ENCODE results near the gene ARL16.

- RRBS: 2% methylated on average over 67 of the region's 104 CpGs
Measured at GRCh38 chr17:81386850-81387731, 8.2 kb upstream of the BAHCC1 start.

GRCh38 chr17:81388886-81389525, 6.3 kb upstream of the BAHCC1 start:
- RRBS: 32% methylated on average over 3 of the region's 17 CpGs

GRCh38 chr17:81461602-81462247, 50.9 kb downstream of the ACTG1 start:
- RRBS: 64% methylated on average over 7 of the region's 36 CpGs

- RRBS: no CpG with 5 or more reads among the region's 14 CpGs
Measured at GRCh38 chr17:81508970-81509965, 3.3 kb downstream of the ACTG1 start.

DNA sequence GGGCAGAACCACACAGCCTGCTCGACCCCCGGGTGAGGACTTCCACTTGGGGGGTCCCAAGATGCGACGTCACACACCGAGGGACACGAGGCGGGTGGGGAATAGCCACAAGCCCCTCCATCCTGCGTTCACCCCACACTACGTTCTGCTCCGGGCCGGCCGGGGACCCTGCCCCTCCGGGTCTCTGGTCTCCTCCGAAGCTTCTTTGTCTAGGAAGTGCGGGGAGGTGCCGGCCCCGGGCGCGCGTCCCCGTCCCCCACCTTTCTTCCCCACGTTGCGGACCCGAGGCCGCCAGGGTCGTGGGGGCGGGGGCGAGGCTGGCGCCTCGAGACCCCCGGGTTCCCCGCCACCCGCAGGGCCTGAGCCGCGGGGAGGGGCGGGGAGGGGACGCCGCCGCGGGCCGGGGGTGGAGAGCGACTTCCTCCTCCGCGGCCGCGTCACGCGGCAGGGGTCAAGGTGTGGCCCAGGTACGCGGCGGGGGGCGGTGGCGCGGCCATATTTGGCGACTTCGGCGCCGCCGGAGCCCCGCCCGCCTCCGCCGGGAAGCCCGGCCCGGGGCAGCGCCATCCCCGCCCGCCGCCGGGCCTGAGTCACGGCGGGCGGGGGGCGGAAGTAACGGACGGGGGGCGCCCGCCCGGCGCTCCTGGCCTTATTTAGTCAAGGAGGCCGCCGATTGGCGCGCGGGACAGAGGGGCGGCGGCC, 1.8 kb upstream of the ACTG1 start:
- RRBS: 1% methylated on average over 55 of the region's 87 CpGs

GRCh38 chr17:81519254-81520033, 6.8 kb upstream of the ACTG1 start:
- RRBS: 1% methylated on average over 38 of the region's 64 CpGs

DNA sequence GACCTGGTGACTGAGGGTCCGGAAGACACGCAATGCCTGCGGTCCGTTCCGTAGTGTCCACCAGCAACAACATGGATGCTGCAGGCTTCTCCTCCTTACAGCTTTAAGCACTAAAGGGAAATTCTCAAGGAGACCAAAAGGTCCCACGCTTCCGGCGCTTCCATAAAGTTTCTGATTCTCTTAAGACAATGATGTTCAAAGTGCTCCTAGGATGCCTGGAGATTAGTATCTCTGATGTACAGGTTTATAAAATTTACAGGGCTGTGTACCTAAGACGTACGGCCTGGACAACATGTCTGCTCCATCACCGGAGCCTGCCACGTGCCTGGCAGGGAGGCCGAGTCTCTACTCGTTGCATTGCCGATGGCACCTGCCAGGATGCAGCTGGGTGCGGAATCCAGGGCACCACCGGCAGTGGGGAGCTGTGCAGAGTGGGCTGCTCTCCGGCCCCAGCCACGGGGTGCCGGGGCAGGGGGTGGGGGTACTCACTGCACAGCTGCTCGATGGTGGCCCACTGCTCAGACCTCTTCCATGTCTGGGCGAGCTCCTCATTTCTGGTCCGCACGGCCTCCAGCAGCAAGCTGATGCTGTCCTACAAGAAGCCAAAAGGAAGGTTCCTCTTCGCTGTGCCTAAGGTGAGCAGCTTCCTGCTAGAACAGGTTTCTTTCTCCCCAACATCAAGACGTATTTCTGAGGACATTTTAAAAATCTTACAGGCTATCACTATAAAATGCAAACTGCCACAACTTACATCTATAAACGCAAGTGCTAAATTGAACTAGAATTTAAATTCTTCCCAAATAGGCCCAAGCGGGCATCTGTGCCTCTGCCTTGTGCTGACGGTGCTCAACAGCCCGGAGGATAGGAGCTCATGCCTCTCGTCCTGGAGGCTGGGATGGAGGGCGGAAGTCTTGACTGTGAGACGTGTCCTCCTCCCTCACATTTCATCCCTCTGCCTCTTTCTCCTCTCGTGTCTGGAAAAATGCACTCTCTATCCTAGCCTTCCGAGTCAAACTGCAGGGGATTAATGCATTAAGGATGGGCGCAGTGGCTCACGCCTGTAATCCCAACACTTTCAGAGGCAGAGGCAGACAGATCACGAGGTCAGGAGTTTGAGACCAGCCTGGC, 13.2 kb upstream of the FAAP100 start:
- RRBS: 94% methylated on average over 12 of the region's 38 CpGs

GRCh38 chr17:81576593-81577114, 24.5 kb upstream of the FAAP100 start:
- RRBS: no CpG with 5 or more reads among the region's 11 CpGs

GRCh38 chr17:81613086-81613726, 23.7 kb downstream of the NPLOC4 start:
- RRBS: no CpG with 5 or more reads among the region's 9 CpGs

GRCh38 chr17:81682558-81683025, 1.0 kb downstream of the ARL16 start:
- RRBS: 60% methylated on average over 2 of the region's 13 CpGs

DNA sequence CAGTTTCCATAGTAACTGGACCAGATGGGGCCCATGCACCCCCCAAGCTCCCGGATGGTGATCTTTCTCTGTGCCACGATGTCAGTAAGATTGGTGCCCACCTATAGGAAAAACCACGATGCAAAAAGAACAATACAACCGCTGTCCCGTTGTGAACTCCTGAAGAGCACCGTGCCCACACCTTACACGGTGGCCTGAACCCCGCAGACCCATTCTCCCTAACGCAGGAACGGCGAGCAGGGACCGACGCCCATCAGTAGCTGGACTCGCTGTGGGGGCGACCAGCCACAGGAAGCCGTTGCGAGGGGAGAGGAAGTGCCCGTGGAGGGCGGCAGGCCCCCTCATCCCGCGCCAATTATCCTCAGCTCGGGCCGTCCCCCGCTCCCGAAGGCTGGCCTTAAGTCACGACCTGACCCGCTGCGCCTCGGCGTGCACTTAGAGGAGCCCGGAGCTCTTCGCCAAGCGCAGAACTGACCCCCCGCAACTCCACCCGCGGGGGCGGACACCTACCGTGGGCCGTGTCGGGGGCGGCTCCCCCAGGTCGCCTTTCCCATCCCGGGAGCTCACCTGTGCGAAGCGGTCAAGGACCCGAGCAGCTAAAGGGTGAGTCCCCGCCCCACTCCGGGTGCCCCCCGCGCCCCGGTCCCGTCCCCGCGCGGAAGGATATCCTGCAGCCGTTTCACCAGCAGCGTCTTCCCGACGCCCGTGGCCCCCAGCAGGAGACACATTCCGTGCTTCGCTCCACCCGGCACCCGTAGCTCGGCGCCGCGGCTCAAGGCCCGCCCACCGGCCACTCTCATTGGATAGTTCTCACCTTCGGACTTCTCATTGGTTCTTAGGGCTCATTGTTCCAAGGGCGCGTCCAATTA, at the start of gene ARL16:
ARL16 (minus strand) TSS at position 772 of the 869 bp plus-strand sequence.
- RRBS: 1% methylated on average over 28 of the region's 73 CpGs

DNA sequence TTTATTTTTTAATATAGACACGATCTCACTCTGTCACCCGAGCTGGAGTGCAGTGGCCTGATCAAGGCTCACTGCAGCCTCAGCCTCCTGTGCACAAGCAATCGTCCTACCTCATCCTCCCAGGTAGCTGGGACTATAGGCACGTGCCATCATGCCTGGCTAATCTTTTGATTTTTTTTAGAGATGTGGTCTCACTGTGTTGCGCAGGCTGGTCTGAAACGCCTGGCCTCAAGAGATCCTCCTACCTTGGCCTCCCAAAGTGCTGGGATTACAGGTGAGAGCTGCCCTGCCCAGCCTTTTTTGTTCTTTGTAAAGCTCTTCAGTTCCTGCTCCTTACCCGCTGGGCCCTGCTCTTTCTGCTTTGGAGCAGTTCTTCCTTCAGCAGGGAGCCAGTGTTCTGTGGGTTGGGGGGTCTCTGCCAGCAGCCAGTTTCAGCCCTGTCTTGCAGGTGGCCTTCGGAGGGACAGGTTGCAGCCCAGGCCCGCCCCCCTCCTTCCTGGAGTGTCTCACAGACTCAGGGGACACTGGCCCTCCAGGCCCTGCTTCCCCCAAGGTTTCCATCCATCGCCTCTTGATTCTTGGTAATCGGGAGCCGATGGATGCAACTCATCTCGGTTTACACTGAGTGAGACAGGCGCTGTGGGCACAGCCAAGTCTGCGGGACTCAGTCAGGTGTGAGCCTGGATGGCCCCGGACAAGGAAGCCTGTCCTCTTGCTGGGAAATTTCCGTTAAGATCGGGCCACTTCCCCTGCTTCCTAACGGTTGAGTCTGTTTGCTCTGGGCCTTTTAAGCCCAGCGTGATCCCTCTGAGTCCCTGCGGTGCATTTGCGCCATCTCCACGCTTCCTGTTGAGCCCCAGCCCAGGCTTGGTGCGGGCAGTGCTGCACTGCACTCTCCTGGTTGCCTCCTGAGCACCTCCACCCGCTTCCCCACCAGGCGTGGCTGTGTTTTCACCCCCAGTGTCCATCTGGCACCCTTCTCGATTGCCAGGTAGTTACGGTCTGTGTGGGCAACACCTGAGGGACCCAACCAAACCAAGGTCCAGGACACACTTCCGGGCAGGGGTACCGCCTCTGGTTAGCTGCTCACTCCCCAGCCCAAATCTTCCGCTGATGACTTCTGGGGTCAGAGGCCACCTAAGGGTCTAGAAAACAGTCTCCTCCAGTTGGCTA, 1.8 kb upstream of the SLC25A10 start:
- RRBS: no CpG with 5 or more reads among the region's 31 CpGs

DNA sequence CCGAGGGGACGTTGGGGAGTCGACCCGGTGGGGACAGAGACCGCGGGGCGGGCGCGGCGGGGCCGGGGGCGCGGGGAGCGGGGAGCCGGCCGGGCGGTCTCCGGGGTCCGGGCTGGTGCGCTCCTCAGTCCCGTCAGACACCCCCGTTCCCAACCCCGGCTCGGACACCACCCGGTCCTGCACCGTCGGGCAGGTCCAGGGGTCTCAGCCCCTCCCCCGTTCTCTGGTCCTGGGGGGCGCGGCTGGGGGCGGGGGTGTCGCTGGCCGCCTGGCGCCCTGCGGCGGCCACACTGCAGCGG, 270 bp downstream of the GCGR start:
- RRBS: 37% methylated on average over 16 of the region's 37 CpGs

DNA sequence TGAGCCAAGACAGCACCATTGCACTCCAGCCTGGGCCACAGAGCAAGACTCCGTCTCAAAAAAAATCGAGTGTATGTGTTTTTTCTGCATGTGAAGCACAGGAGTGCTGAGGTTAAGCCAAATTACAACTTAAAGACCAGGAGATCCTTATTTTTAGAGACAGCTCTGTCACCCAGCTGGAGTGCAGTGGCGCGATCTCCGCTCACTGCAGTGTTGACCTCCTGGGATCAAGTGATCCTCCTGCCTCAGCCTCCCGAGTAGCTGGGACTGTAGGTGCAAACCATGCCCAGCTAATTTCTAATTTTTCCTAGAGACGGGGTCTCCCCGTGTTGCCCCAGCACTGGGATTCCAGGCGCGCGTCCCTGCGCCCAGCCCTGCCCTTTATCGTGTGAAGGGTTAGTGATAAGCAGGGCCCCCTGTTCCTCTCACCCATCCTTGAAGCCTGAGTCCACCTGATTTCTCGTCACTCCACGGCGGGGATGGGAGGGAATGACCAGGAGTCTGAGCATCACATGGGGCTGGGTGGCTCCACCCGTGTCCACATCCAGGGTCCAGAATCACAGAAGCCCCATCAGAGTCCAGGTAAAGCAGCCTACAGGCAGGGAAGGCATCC, 7.6 kb upstream of the PPP1R27 start:
- RRBS: no CpG with 5 or more reads among the region's 17 CpGs

- RRBS: 4% methylated on average over 7 of the region's 29 CpGs
Measured at GRCh38 chr17:81866899-81867920, 3.9 kb downstream of the ARHGDIA start.

DNA sequence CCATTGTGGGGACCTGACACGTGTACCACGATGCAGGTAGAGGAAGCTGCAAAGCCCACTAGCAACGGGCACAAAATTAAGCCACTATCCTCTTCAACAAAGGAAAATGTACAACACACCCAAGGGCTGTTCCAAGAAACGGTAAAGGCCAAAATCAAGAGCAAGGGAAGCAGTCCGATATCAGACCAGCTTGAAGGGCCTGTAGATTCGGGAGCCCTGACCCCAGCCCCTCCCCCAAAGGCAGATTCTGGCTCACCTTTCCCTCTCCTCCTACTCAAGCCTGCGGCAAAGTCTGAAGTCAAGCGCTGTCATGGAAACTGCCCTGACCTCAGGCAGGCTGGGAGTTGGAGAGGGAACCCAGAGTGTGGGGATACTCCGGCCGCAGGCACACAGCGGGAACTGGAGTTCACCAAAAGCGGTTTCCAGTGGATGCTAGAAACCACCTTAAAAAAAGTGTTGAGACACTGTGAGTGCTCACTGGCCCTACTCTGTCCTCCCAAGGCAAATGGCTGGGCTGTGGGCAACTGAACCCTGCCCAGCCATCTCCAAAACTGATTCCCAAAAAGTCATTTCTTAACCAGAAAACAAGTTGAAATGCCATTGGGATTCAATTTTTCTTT, 1.7 kb downstream of the ALYREF start:
- RRBS: no CpG with 5 or more reads among the region's 12 CpGs

DNA sequence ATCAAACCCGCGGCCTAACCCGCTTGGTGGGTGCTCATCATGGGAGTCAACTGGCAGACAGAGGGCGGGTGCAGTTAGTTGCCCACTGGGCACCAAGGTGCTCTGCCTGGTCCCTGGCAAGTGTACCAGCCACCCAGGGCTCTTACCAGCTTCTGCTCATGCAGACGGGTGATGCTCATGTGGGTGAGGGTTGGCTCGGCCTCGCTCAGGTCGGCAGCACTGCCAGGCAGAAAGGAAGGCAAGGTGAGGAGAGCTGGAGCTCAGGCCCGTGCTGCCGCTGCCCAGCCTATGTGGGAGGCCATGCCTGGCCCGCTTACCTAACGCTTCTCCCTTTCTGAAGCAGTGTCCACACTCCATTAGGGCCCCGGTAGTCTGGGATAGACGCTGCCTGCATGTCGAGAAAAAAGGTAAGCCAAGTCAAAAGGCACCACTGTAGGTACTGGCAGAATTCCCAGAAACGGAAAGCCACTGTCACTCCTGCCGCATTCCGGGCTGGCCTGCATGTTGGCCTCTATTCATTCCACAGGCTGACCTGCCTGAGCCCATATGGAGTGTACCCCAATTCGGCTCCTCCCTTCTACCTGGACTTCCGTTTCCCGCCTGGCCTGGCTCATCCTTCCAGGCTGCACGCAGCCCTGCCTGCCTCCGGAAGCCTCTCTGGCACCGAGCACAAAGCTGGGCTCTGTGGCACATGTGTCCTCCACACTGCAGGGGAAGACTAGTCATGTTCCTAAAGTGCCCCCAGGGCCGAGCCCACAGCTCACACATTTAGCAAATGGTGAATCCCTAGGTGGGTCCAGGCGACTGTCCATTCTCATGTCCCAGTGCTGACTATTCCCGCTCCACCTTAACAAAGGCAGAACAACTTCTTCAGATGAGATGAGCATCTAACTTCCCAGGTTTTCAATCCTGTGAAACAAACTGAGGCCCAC, 2.4 kb downstream of the SIRT7 start:
- RRBS: 96% methylated on average over 8 of the region's 27 CpGs

DNA sequence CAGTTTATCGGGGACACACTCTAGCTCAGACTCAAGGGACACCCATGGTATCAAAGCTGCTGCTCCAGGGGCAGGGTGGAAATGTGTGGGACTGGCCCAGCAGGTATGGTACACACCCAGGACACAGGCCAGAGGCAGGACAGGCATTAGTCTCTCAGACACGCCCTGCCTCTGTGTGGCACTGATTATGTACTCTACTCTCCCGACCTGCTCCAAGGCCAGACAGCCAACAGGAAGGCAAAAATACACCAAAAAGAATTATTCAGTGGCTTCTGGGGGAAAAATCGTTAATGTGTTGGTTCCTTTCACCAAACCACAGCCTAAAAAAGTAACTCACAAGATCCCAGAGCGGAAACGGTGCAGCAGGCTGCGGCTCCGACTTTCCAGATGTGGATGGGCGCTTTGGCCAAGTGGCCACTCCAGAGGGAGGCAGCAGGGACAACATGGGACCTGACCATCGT, 914 bp upstream of the SIRT7 start:
- RRBS: no CpG with 5 or more reads among the region's 10 CpGs

GRCh38 chr17:82006421-82006972, 16.2 kb downstream of the CENPX start:
- RRBS: 87% methylated on average over 4 of the region's 16 CpGs

DNA sequence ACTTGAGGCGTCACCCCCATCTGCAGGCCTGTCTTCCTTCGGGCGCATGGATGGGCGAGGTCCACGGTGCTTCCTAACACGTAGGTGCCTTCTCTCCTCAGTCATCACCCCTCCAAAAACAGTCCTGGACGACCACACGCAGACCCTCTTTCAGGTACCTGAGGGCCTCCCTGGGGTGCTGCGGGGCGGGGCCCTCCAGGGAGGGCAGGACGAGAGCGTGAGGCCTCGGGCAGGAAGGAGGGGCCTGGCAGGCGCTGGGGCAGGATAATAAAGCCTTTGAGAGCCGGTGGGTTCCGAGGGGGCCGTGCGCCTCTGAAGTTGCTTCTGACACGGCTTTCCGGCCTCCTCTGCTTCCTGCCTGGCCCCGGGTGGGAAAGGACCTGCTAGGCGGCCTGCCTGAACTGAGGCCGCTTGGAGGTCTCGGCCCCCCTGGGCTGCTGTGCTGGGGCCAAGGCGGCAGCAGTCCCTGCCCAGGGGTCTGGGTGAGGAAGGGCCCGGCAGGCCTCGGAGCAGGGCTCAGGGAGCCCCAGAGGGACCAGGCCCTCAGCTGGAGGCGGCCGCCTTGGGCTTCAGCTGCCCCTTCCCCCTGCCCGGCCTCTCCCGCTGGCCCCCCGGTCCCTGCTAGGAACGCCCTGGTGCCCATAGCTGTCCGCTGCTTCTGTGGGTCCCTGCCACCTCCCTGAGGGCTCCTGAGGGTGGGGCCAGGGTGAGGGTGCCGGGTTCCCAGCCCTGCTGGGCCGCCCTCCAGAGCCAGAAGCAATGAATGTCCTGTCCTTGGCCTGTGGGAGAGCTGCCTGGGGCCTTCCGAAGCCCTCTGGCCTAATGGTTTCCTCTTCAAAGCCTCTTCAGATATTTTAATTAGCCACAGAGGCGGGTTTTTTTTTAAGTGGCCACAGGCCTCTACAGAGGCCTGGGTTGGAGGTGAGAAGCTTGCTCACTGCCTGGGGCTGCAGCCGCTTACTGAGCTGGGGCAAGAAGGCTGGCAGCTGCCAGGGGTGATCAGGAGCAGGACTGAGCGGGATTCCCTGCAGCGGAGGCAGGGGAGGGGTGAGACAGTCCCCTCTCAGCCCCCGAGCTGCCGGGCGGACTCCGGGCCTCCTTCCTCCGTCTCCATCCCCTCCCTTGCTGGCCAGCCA, 10.2 kb downstream of the CENPX start:
- RRBS: 90% methylated on average over 13 of the region's 46 CpGs

All from T47D (cell line).